ENCODE measurements around a stretch of chr3.

GRCh38 chr3:188152887-188152974, 1.2 kb upstream of the LPP start:
- PRO-cap = no peak

GRCh38 chr3:188152975-188153351, 994 bp upstream of the LPP start:
- PRO-cap = bidirectional peak, plus-strand start at chr3:188153059, minus-strand start at chr3:188152852; bidirectional peak, plus-strand start at chr3:188153313, minus-strand start at chr3:188153261

DNA sequence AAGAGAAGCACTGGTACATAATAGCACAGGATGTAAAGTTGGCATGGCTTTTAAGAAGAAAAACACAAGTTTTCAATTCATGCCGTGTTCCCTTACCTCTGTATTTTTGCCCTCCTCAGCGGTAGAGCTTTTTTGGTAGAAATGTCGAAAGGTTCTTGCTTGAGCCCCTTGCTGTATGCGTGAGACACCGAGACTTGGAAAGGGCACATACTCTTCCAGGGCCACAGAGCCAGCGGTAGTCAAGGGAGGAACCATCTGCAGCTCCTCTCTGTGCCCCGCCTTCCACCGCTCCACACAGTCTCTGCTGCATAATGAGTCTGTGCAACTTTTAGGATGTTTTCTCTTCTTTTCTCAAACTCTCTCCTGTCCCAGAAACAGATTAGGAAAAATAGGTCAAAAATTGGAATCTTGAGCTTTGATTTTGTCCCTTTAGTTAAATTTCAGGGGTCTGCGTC, 77.5 kb downstream of the LPP start:
- PRO-cap = no peak

- PRO-cap = no peak
These were observed 107.1 kb downstream of the LPP start for GRCh38 chr3:188261100-188261401.

DNA sequence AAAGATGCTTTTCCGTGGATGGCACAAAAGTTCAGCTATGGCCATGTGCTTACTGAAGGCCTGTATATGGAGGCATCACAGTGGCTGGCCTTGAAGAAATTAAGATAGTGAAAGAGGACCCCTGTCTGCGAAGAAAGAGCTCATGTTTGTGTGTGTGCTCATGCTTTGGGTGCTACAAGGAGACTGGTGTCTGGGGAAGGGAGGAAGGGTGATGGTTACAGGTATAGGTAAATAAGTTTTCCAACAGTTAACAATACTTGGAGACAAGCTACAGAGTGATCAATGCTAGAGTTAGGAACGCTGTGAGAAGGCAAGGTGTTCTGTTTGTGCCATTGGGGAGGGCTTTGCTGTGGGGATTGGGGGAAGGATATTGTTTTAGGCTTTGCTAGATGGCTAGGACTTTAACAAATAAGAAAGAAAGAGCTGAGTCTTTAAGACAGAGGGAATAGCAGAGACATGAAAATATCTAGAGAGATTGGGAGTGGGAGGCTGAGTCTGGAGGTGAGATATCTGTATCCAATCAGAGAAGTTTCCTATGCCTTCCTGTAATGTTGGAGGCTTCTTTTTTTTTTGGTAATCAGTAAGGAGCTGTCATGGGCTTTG, 111.4 kb downstream of the LPP start:
- PRO-cap = no peak

DNA sequence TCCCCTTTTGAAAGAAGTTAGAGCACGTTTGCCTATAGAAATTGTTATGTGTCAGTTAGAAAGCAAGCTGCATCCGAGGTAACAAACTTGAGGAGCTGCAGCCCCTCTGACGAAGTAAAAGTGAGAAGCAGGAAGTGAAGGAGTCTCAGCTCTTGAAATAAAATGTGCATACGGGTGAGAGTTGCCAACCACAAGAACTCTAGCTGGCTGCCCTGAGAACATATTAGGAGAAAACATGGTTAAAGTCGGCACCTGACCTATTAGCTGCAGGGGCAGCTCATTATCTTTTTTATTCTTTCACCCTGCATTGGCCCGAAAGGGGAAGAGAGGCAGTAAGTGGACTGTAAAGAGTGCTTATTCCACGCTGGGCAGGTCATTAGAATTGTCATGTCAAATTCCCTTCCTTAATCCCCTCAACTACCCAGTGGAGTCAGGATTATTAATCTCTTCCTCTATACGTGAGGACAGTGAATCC, 205.3 kb downstream of the LPP start:
- PRO-cap = no peak

DNA sequence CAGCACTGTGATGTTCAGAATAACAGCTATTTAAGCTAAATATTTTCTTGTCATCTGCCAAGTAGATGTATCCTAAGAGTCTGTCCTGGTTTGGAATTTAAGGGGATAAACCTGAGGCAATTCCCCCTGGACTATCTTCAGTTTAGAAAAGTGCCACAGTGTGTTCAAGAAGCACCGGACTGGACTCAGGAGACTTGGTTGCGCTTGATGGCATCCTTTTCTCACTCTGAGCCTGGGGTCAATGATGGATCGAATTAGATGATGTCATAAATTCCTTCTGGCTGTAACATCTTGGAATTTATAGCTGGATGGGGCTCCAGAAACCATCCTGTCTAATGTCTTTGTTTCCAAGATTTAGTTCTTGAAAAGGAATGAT, 280.6 kb downstream of the LPP start:
- PRO-cap = no peak

GRCh38 chr3:188597570-188598195, 443.7 kb downstream of the LPP start:
- PRO-cap = no peak

- PRO-cap = no peak
These were observed 482.7 kb downstream of the LPP start for GRCh38 chr3:188636639-188637092.

DNA sequence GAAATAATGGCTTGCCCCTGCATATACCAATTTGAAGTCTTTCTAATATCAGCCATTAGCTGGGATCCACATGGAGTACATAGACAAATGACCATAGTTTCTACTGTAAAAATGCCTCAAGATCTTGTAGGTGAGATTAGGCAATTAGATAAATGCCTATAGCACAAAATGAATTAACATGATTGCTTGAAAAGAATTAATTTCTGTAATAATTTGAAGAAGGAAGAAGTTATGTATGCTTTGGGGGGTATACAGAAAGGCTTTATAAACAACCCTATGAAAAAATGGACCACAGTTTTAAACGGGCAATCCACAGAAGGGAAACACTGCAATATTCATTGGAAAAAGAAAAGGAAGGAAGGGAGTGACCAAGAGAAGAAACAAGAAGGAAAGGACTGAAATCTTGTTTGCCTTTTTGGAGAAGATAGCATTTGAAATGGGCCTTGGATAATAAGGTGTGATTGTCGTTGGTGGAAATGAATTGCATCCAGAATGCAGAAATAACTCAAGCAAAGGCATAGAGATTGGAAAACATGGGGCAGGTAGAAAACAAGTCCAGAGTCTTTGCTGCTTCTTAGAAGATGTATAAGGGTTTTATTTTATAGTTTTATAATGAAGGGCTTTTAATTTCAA, 432.7 kb upstream of the TPRG1 start:
- PRO-cap = no peak

- PRO-cap = no peak
These were observed 196.8 kb upstream of the TPRG1 start for GRCh38 chr3:188974695-188975662.

GRCh38 chr3:188978681-188979120, 193.1 kb upstream of the TPRG1 start:
- PRO-cap = no peak

DNA sequence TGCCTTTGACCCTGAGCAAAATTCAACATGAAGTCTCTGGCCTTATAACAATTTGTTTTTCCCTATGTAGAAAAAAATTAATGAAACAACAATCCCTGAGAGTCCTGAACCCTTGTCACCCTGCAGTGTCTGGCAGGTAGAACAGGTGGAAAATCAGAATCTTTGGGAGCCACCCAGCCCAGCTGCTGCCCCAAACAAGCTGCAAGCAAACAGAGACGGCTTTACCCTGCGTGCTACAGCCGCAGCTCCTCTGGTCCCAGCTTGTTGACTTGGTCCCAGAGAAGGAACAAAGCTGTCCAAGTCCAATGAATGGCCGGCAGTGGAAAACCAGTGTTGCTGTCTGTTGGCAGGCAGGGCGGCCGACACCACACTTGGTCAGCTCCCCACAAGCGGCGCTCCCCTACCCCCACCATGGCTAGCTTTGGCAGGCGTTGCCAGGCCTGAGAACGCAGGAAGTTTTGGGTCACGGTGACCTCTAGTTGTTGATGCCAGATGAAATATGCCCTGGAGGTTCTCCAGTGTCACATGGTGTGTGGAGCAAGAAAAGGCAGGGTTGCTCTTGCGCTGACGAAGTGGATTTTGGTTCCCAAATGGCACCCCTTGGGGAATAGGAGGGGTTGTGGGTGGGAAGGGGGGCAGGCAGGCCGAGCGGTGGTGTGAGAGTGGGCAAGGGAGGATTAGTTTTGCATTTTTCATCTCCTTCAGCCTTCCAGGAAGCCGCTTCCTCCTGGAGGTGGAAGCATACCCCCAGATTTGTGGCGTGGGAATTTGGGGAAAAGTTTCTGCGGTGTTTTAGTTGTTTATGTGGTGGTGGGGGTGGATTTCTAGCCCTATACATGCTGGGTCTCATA, 72.8 kb upstream of the TPRG1 start:
- PRO-cap = no peak

- PRO-cap = no peak
These were observed 72.0 kb upstream of the TPRG1 start for GRCh38 chr3:189099631-189100291.

DNA sequence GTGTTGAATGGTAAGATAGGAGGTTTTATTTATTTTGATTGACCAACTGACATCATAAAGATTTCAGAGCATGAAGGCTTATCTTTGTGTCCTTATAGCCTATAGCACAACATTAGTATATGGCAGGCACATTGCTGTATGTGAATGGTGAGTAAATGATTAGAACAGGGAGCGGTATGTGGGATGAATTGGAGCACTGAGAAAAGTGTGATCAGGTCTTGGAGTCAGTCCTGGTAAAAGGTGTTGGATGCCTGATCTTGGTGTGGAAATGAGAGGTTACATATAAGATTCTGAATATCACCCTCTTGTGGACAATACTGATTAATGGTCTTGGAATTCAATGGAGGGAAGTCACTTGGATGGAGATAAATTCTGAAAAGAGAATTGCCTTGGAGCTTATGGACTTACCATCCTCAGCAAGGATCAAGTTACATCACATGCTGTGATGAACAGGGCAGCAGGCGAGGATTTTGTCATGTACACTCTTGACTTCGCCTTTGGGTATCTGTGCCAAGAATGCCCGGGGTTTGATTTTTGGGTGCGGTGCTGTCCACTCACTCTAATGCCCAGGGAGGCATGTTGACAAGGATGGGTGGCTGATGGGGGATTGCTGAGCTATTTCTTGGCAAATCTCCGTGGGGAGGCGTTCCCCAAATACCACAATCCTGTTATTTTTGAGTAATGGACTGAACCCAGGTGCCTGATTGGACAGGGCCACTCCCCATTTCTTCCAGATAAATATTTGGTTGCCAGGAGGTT, 96.1 kb downstream of the TPRG1 start:
- PRO-cap = no peak

- PRO-cap = no peak
These were observed 34.7 kb upstream of the TP63 start for GRCh38 chr3:189596317-189596972.

- PRO-cap = no peak
These were observed 139.1 kb downstream of the P3H2 start for GRCh38 chr3:189981547-189981991.

GRCh38 chr3:190109089-190109804, 11.4 kb downstream of the P3H2 start:
- PRO-cap = no peak

GRCh38 chr3:190121431-190121827, 732 bp upstream of the P3H2 start:
- PRO-cap = no peak

- PRO-cap = no peak
These were observed 90.3 kb downstream of the CLDN1 start for GRCh38 chr3:190231647-190232545.